GM19240 (cell line): ENCODE measurements around the gene GFI1B.

DNA sequence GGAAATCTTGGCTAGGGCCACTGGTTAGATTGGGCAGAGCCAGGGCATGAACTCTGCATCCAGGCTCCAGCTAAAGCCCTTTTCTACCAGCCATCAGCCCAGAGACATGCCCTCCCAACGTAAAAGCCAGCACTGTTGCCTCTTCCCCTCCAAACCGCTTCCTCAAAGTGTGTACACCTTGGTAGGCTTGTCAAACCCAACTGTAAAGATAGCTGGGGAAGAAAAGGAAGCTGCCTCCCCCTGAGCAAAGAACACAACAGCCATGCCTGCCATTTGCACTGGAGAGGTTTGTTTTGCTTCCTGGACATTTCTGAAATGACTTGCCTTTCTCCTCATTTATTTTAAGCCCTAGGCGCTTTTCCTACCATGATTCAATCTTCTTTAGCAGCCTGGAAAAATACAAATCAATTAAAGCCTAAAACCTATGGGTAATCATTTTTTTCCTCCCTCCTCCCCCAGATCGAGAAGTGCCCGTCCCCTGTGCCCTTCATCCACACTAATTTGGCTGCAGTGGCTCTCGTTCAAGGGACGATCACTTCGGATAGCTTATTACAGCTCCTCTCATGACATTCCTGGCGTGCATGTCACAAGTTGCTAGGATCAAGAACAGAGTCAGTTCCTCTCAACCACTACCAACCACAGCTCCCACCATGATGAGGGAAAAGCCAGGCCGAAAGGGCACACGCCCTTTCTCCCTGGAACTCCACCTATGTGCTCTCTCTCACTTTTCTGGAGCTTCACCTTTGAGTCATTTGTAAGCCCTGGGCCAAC, 1.3 kb downstream of the SPACA9 start:
- RRBS: no CpG with 5 or more reads among the region's 11 CpGs

GRCh38 chr9:132977694-132978424, 635 bp upstream of the GFI1B start:
- RRBS: no CpG with 5 or more reads among the region's 11 CpGs

DNA sequence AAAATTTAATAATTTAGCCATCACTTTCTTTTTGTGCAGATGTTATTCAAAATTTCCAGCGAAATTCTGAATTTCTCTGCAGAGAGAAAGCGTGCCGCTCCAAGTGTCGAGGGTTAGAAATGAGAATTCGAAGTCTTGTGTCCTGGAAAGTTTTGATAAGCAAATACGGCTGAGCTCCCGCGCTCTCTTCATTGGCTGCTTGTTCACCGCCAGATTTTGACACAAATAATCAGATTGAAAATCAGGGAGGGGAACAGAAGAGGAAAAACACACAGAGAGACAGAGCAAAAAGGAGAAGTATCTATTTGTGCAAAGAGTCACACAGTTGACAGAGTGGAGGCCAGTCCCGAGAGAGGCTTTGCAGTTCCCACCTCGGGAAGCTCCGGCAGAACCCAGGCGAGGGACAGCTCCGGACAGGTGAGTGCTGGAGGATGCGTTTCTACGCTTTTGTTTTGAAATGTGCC, at the start of gene GFI1B:
TSS of gene GFI1B (plus strand) at position 270 of the 464 bp plus-strand sequence.
- RRBS: no CpG with 5 or more reads among the region's 16 CpGs

GRCh38 chr9:133004344-133004596, 25.8 kb downstream of the GFI1B start:
- RRBS: no CpG with 5 or more reads among the region's 2 CpGs

- RRBS: 97% methylated on average over 2 of the region's 31 CpGs
These were observed 6.9 kb upstream of the CEL start for GRCh38 chr9:133054586-133055512.

- RRBS: no CpG with 5 or more reads among the region's 15 CpGs
These were observed 19.3 kb downstream of the CEL start for GRCh38 chr9:133080959-133081679.

DNA sequence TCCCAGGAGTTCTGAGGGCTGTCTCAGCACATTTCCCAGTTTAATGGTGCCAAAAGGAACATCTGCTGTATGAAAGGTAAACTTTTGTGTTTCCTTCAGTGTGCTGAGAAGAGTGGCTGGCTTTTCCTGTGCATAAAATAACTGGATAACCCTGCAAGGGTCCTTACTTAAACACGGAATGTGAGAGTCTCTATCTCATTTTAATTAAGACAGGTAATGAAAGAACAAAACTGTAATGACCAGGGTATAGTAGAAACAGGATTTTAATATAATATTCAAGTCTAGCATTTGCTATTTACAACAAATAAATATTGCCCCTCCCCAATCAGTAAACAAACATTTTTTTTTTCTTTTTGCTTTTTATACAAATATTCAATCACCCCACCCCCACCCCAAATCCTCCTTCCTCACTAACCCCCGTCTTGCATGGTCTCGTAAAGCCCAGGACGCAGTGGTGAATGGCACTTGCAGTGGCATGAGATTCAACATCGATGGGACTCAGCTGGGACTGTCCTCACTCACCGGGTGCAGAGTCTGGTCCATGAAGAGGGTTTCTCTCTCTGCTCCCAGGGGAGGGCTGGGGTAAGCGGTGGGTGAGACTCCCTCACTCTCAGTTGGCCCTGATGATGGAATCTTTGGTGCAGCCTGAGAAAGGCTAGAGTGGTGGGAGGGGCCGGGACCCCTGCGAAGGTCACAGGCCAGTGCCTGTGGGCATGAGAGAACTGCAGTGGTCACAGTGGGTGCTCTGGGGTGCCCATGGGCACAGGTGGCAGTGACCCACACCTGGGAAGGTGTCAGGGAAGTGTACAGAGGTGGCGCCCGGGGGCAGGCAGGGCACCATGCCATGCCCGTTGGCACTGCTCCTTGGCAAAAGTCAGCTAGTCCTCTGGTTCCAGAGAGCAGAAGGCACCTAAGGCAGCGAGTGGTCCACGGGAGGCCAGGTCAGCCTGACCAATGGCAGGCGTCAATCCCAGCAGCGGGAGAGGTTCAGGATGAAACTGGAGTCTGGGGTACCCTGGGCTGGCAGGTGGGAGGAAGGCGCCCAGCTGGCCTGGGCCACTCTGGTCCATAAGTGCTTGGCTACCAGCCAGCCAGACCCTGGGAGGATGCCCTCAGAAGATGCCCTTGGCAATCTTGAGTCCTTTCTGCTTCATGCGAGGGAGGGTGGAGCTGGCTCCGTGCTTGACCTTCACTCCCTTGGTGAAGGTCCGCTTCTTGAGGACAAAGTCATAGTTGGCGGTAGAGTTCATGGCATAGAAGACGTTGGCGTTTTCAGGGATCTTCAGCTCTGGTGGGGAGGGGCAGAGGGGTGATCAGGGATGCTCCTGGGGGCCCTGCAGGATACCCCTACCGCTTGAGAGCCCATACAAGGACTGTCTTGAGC, 23.1 kb downstream of the RALGDS start:
- RRBS: no CpG with 5 or more reads among the region's 24 CpGs

GRCh38 chr9:133109304-133109518, 11.8 kb downstream of the RALGDS start:
- RRBS: no CpG with 5 or more reads among the region's 6 CpGs

DNA sequence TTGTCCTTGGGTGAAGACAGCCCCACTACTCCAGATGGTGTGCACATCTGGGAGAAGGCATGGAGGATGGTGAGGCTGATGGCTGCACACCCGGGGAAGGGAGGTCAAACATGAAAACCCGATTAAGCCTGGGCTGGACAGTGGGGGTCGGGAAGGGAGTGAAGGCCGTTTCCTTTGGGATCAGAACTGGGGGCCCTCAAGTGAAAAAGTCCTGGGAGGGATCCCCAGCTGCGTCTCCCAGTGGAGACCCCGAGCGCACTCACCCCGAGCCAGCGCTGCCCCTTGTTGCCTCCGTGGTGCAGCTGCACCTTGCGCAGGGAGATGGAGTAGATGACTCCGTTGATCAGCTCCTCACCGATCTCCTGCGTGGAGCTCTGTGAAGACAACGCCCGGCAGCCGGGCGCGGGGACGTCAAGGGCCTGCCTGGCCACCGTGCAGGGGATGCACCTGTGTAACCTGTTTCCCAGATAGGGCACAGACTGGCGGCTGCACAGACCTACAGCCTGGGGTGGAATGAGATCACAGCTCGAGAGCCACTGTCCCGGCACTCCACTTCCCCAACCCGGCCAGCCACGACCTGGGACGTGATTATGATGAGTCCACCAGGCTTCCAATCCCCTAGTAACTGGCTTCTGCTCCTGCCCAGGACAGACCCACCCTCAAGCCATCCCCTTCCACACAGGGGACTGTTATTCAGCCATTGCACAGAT, 9.1 kb downstream of the RALGDS start:
- RRBS: no CpG with 5 or more reads among the region's 27 CpGs

DNA sequence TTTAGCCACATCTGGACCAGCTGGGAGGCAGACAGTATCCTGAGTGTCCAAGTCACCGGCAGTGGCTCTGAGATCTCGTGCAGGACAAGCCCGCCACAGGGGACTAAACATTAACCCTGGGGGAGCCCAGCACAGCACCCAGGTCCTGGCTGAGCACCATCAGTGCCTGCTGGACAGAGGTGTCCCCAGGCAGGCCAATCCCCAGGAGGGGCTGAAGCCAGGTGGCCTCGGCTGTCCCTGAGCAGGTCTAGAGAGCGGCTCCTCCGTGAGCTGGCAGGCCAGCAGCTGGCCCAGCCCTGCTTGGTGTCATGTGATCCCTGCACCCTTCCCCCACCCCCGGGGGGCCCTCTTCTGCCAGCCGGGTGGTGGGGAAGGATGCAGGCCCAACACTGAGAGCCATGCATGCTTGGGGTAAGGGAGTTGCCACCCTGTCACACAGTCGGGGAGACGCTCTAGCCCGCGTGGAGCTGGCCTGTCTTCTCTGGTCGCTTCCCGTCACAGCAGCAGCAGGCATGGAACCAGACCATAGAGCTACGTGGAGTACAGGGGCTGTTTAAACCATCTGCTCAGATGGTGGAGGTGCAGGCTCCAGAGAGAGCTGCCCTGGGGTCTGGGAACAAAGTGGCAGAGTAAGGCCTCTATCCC, 7.1 kb downstream of the RALGDS start:
- RRBS: no CpG with 5 or more reads among the region's 15 CpGs

DNA sequence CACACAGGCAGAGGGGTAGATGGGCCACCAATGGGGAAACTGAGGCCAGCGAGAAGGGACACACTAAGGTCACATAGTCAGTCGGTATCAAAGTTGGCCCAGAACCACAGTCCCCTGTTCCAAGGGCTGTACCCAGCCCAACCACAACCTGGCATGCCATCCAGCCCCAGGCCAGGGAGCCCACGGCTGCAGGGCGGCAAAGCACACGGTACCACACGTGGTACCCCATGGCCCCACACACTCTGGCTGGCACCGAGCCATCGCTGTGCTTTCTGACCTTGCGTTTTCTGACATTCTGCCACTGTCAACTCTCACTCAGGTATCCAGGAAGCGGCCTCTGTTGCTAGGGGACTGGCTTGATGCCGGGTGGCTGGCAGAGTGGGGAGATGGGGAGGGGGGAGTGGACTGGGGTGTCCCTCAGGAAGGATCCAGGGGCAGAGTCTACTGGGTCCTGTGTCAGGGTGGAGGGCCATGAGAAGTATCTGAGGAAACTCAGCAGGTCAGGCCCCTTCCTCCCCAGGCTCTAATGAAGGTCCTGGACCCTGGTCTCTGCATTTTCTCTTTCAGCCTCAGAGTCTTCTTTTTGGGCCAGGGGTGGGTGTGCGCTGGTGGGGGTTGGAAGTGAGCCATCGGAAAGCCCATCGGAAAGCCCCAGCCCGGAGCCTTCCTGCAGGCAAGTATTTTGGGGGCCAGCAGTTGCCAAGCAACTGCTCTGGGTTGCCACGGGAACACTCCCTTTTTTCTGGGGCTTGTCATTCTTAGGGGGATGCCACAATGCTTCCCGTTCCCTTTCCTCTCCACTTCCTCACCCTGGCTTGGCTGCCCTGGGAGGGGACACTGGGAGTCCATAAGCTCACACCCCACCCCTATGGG, 21.0 kb upstream of the RALGDS start:
- RRBS: no CpG with 5 or more reads among the region's 17 CpGs

- RRBS: no CpG with 5 or more reads among the region's 35 CpGs
These were observed 10.4 kb downstream of the GBGT1 start for GRCh38 chr9:133153064-133153998.

GRCh38 chr9:133348515-133349253, 666 bp downstream of the RPL7A start:
- RRBS: 2% methylated on average over 8 of the region's 36 CpGs

DNA sequence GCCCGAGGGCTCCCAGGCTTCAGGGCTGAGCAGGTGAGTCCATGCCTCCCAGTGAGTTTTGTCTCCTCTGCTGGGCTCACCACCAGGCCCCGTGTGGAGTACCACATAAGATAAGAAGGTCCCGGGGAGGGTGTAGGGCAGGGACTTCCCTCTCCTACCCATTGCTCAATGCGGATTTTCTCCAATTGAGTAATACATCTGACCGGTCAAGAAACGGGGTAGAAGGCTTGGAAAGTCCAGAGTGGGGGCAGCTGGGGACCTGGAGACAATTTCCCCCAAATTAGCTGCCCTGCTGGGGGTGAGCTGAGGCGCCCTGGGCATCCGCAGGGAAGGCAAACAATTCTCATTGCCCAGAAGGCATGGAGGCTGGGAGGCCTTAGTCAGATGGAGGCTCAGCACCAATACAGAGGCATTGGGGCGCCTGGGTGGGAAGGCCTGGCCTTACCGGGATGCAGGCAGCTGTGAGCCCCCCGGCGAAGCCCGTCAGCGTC, 2.3 kb downstream of the SLC2A6 start:
- RRBS: 77% methylated on average over 7 of the region's 14 CpGs

DNA sequence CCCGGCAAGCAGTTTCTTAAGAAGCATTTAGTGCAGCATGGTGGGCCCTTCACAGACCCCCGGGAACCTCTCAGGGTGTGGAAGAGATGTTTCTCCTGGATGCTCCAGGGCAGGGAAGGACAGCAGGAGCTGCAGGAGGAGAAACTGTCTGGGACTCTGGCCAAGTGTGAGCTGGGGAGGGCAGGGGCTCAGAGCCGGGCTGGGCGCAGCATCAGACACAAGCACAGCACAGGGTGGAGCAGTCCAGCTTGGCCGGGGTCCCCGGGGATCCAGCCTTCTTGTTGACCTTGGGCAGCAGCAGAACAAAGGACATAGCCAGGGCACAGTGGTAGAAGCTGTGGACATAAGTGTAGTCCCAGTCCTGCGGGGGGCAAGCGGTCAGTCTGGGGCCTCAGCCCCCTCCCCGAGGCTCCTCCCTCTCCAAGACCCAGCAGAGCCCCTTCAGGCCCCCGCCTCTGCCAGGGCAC, 10.3 kb downstream of the MYMK start:
- RRBS: 44% methylated on average over 3 of the region's 10 CpGs

DNA sequence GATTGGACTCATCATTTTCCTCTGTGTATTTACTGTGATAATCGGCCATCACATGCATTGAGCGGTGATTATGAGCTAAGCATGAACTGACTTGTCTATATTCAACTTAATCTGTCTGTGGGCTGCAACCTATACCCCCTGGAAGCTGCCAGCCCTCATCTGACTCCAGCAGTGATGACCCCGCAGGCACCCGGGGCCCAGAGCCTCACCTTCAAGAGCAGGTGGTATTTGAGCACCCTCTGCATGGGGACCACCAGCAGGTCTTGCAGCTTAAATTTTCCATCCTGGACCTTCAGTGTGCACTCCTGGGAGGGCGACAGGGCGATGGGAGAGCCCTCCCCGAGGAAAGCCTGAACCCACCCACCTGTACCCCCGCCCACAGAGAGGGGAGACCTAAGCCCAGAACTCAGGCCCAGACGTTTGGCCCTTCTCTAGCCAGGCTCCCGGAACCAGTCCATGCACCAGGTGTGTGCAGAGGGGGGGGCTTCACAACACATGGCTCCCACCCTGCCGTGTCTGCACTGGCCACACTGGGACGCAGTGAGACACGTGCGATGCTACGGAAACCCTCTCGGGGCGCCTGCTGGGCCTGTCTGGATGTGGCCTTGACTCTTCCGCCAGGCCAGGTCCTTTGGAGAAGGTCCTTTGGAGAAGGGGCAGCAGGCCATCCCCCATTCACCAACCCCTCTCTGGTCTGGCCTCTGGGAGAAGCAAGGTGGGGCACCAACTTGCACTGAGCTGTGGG, 58.2 kb upstream of the SARDH start:
- RRBS: no CpG with 5 or more reads among the region's 18 CpGs

DNA sequence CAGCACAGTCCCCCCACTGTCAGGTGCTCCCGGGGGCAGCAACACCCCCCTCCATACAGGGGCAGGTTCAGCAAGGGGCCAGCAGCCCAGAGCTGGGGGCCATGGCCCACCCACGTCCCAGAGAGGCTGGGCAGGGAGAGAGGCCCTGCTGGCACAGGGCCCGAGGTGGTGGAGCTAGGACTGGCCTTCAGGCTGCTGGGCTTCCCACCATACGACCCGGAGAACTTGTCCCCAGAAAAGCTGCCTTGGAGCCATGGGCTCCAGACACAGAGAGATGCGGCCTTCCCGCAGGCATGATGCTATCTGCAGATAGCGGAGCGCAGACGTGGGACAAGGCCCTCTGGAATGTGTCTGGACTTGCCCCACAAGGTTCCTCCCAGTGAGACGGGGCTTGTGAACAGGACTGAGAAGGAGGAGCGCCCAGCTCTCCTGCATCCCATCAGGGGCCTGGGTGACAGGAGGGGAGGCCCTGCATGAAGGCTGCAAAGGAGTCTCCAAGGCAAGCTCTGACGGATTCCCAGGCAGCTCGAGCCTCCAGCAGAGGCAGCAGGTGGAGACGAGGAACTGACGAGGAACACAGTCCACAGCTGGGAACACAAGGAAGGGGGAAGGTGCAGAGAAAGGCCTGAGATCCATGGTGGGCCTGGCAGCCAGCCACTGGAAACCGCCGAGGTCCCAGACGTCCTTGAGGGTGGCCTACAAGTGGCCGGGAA, 111.0 kb downstream of the VAV2 start:
- RRBS: no CpG with 5 or more reads among the region's 20 CpGs

DNA sequence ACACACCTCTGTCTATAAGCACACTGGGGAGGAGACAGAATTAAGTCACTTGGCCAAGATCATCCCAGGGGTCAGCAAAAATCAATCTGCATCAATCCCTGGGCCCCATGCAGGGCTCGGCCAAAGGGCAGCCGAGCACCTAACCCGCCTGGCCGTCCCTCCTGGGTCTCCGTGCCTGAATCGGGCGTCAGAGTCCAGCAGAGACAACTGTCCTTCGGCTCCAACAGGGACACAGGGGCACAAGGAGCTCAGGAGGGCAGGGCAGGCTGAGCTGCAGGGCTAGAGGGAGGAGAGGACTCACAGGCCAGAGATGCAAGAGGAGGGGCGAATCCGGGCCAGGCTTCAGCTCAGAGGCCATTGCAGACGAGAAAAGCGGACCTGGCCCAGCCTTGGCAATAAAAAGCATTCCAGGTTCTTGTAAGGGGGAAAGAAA, 99.7 kb downstream of the VAV2 start:
- RRBS: no CpG with 5 or more reads among the region's 12 CpGs

- RRBS: 2% methylated on average over 24 of the region's 75 CpGs
These were observed 519 bp upstream of the WDR5 start for GRCh38 chr9:134135062-134136063.

DNA sequence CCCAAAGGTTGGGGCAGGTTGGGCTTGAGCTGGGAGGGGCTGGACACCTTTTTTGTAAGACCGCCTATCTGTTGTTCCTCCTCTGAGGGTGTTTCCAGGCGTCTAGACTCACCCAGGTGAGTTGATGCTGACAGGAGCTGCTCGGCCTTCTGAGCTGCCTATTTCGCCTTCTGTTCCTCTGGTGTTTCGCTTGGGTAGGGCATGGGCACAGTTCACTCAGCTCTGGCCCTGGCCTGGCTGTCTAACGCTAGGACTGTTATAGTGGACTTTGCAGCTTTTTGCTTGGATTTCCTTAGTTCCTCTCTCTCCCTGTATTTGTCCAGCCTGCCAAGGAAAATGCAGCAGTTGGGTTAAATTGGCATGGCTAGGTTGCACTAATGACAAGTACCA, 2.2 kb downstream of the WDR5 start:
- RRBS: no CpG with 5 or more reads among the region's 6 CpGs